Colic lymph node (tissue), 1 donor: ENCODE measurements around a stretch of chr7.

GRCh38 chr7:25314636-25315244 lies 86.5 kb upstream of the NPVF start:
- PRO-cap: no peak

DNA sequence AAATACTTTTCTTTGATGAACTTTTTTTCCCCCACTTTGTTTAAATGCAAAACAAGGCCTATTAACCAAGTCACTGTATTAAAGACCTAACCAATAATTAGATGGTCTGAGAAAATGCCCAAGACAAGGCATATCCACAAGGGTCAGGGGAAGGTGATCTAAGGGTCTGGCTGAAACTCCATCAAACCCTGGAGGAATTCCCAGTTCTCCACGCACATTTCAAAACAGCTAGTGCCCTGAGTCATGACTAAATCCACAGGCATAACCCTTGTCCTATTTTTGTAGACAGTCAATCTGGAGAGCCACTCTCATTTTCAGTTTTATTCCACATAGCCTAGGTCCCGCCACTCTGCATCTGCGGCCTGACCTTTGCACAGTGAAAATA lies 201.3 kb upstream of the NPVF start:
- PRO-cap: no peak

GRCh38 chr7:25840194-25840841 lies 311.7 kb upstream of the NFE2L3 start:
- PRO-cap: no peak

DNA sequence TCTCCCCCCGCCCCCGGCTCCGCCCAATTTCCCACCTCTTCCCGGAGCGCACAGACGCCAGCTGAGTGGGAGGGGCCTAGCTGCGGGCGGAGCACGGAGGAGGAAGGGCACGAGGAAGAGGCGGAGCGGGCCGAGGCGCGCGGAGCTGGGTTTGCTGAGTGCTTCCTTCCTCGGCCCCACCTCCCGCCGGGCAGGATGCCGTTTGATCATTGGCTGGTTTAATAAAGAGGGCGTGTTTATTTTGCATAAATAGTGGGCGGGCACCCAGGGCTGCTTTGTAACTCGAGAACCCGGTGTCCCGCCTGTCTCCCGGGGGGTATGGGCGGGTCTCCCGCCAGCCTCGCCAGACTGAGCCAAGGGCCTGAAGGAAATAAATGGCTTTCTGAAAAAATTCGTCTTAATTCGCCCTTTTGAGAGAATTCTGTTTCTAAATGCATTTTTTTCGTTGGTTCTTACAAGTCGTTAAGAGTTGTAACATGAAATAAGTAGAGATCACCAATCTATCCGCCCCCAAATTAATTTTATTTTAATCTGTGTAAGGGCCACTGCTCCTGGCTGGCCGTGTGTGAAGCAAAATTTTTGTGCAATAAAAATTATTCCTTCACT lies 289.4 kb upstream of the NFE2L3 start:
- PRO-cap: no peak

DNA sequence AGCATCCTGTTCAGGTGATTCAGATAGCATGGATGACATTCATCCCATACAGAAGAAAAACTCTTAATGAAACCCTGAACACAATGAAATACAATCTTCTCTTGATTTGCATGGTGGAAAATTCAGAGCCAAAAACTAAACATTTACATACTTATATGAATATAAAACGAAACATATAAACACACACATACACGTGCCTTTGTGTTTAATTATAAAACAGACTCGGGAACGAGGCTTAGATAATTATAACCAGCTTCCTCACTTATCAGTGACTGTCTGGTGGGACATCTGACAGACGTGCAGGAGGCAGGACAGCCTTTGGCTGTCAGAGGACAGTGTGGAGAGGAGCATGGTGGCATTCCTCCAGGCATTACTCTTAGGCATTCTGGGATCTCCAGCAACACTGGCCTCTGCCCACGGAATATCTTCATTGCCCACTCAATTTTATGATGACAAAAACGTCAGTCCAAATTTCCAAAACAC lies 262.3 kb upstream of the NFE2L3 start:
- PRO-cap: no peak

- PRO-cap: no peak
These were observed 254.6 kb upstream of the NFE2L3 start for GRCh38 chr7:25897504-25897788.

DNA sequence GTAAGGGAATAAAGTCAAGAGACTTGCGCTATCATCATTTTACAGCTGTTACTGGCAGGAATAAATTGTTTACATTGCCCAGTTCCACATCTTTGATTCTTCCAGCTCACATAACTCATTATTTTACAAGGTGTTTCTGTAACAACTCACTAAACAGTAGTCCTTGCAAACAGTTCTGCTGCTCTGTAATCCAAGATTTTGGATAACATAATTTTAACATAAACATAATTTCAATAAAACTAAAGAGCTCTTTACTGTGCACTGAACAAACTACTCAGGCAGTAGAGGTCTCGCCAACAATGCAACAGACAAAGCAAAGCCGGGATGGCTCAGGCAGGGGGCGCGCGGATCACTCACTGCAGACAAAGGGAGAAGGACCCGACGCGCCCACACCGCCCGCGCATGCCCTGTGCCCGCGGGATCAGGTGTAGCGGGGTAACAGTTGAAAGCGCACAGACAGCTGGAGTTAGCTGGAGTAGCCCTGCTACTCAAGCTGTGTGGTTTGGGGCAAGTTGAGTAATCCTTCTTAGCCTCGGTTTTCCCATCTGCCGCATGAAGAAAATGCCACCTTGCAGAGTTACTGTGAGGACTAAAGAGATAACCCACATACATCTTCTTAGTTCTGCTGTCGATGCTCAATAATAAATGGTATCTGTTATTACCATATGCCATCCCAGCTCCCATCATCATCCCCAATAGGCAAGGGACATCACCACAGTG lies 73.1 kb upstream of the NFE2L3 start:
- PRO-cap: no peak

- PRO-cap: no peak
These were observed 15.4 kb downstream of the HNRNPA2B1 start for GRCh38 chr7:26185130-26185496.

DNA sequence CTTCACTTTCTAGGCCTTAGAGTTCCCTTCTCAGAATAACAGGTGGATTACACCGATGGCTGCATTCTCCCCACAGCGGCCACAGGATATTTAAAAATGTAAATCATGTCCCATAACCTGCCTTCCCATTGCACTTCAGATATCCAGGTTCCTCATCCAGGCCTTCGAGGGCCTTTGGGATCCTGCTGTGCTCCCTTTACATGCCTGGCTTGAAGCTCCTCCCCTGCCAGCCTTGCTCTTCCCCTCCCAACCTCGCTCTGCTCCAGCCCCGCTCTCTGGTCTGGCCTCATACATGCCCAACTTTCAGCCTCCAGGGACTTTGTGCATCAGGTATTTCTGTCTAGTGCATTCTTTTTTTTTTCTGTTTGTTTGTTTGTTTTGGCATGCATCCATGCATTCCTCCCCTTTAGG lies 160.3 kb downstream of the SNX10 start:
- PRO-cap: no peak

DNA sequence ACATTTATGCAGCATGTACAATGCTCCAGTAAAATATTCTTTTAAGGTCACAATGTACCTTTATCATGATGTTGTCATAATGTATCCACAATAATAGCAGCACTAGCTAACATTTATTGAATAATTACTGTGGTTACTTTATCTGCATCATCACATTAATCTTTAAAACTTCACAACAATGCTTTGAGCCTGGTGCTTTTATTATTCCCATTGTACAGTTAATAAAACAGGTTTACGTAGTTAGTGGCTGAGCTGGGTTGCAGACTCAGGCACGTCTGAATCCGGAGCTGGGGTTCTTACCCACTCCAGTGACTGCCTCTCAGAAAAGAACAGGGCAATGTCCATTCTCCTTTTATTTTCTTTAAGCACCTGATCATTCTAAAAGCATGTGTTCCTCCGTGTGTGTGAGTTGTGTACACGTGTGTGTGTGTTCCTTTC lies 259.9 kb downstream of the SNX10 start:
- PRO-cap: no peak

- PRO-cap: no peak
These were observed 87.8 kb downstream of the SKAP2 start for GRCh38 chr7:26776253-26777313.

DNA sequence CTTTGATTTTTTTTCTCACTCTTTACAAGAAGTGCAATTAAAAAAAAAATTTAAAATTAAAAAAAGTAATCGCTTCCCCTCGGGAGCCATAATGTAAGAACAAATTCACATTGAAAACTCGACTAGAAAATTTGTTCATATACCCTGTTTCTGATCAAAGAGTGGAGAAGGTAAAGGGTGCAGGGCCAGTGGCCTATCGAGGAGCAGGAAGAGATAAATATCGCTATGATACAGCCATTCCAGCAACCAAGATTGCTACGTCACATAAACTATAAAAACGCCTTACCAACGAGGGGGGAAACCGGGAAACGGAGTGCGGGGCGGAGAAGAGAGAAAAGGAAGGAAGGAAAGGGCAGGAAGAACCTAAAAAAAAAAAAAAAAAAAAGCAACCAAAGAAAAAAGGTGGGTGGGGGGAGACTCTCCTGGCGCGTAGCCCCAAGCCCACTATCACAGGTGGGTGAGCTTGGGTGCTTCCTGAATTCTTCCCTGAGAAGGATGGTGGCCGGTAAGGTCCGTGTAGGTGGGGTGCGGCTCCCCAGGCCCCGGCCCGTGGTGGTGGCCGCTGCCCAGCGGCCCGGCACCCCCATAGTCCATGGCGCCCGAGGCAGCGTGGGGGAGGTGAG lies 5.1 kb upstream of the HOXA2 start:
- PRO-cap: no peak

DNA sequence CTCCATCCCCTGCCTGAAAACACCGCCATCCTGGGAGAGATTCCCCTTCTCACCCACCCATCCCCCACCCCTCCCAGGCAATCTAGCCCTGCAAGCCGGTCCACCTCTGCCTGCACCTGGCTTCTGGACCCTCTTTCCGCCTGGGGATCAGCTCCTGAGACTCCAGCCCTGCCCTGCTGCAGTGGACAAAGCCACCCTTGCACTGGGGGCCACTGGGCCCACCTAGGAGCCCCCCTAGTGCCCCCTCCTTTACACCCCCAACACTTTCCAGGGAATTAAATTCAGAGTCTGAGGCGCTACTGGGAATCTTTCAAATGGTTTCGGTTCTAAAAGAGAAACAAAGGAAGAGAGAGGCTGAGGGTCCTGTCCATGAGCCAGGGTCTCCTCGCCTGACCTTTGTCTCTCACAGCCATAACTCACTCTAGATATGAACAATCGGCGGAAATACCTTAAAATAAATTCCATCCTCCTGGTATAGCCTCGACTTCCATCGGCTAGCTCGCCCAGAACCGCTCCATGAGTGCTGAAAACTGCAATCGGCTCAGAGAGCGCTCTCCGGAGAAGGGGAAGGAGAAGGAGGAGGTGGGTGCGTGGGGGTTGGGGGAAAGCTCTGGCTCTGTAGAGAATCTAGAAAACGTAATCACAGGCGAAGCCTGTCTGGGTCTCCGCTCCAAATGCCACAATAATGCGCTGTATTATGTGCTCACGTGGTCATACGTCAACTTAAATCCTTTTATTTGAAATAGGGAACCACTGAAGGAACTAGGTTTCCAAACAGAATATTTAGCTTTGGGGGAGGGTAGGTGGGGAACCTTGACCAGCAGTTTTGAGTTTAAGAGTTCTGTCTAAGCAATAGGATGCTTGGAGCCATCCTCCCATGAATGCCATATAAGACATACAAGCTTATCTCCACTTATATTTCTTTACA lies 12.6 kb downstream of the HOXA4 start:
- PRO-cap: no peak

DNA sequence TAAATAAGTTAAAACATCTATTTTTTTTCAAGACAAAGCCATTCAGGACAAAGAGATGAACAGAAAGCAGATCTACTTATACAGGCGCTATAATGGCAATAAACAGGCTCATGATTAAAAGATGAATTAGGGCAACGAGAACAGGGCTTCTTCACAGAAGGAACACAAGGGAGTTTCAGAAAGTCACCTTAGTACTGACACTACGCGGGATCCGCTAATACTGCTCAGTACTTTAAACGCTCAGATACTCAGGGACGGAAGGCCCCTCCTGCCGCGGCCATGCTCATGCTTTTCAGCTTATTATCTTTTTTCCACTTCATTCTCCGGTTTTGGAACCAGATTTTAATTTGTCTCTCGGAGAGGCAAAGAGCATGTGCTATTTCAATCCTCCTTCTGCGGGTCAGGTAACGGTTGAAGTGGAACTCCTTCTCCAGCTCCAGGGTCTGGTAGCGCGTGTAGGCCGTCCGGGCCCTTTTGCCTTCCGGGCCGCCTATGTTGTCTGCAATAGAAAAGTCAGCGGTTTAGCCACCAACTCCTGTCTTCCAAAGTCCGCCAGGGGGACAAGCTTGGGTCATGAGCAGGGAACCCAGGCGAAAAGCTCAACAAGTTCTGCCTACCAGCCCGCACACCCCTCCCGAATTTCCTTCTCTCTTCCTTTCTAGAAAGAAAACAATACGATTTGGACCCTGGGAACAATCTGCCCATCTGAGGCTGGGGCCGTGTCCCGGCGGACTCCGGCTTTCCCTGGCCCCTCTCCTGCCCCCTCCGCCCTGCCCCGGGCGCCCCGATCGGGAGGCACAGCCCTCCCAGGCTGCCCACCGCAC lies 1.7 kb downstream of the HOXA5 start:
- PRO-cap: no peak

- PRO-cap: no peak
These were observed 1.5 kb upstream of the HOXA3 start for GRCh38 chr7:27153712-27154542.

GRCh38 chr7:27166333-27167003 lies 1.1 kb upstream of the HOXA9 start:
- PRO-cap: no peak

GRCh38 chr7:27180543-27181732 lies 4.1 kb downstream of the HOXA11 start:
- PRO-cap: no peak

DNA sequence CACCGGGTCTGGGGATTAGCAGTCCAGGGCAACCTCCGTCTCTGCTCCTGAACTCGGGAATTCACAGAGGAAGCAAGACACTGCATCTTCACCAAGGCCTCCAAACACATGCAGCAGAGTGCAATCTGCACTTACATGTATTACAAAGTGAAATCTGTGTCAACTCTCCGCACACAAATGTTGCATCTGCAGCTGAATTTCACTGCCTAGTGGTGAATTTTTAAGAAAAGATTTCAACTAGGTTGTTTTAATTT lies 6.0 kb downstream of the HOXA13 start:
- PRO-cap: no peak

DNA sequence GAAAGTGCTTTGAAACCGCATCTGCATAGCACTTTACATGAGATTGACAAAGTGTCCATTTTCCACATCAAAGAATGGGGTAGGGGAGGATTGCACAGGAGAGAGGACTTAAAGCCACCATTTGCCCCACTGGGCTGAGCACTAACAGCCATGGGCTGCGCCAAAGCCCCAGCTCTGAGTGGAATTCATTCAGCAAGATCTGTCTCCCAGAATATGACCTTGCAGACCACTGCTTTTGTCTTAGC lies 149.9 kb downstream of the HIBADH start:
- PRO-cap: no peak

DNA sequence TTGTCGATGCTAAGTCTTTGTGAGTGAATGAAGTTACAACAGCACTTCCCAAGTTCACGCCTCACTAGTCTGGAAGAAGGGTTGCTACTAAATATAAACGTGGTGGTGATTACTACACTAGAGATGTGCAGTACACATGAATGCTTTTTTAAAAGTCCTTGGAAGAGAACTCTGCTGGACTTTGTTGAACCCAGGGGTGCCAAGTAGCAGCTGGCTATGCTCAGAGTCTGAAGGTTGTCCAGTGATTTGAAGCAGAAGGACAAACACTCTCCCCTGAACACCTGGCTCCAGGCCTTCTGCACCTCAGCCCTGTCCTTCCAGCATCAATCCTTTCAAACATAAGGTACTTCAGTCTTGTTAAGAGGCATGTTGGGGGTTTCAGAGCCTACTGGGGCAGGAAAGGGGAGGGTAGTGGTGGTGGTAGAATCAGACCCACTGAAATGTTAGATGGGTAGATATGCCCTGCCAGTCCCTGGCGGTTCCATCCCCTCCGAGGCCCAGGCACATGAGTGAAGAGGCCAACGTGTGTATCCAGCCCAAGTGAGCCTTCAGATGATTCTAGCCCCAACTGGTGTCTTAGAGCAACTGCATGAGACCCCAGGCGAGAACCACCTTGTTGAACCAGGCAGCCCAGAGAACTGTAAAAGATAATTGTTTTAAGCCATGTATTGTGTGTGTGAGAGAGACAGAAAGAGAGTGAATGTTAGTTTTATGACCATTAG lies 94.4 kb downstream of the TAX1BP1 start:
- PRO-cap: no peak